Hepatocyte (in vitro differentiated cells and primary cell): Measurements from ENCODE around the gene TRRAP.

GRCh38 chr7:95606045-95606277 lies 9.6 kb upstream of the PDK4 start:
- RAMPAGE, long total RNA: no peak
- RRBS: no CpG with 5 or more reads among the region's 5 CpGs

DNA sequence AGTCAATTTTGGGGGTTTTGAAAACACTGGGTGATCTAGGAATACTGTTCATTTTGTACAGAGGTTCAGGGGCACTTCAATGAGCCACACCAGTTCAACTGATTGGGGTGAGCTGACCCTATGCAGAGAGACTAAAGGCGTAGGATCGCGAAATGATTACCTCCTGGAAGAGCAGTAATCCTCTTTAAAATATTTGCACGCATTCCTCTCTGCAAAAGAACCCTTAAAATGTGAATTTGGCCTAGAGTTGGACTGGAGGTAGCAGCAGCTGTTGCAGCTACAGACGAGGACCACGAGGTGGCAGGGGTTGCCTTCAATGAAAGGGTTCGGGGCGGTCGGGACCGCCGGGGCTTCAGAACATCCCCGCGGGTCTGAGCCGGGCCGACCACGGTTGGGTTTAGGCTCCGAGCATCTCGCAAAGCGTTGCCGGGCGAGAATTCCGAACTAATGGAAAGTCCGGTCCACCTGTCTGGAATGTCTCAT lies 246.5 kb downstream of the SLC25A13 start:
- RAMPAGE, long total RNA: no peak
- RRBS: 2% methylated on average over 7 of the region's 23 CpGs

DNA sequence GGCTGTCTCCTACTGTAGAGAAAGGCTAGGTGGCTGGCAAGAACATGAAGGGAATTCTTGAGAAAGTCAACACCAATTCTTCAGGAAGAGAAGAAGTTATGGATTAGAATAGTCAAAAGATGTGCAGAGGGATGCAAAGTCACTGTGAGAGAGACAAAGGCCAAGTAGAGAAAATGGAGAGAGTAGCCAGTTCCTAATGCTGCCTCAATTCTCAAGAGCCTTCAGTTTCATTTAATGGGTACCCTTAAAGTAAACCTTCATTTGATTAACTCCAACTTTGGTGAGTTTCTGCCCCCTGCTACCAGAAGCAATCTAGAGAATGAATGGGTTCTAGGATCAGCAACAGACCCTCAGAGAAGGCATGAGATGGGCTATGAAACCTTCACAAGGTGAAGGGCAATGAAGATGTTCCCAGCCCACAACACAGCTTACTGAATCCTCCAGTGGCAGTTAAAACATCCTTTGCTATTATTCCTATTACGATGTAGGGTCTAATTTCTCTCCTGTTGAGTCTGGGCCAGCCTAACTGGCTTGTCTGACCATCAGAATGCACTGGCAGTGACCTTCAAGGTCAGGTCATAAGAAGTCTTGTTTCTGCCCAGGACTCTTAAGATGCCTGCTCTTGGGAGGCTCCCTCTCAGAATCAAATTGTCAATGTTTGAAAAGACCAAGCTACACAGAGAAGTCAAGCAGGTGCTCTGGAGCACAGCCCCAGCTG lies 159.1 kb downstream of the SLC25A13 start:
- RAMPAGE, long total RNA: no peak
- RRBS: no CpG with 5 or more reads among the region's 1 CpG

DNA sequence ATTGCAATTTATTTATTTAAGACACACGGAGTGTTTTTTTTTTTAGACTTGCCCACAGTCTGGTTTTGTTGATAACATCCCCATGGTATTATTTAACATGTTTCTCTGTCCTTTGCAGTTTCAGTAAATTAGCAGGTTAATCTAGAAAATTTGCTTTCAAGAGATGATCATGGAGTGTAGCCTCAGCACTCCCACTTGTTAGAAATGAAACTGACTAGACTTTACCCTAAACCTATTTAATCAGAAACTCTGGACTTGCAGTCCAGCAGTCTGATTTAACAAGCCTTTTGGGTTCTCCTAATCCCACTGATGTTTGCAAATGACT lies 55.4 kb upstream of the SLC25A13 start:
- RAMPAGE, long total RNA: no peak
- RRBS: no CpG with 5 or more reads among the region's 1 CpG

DNA sequence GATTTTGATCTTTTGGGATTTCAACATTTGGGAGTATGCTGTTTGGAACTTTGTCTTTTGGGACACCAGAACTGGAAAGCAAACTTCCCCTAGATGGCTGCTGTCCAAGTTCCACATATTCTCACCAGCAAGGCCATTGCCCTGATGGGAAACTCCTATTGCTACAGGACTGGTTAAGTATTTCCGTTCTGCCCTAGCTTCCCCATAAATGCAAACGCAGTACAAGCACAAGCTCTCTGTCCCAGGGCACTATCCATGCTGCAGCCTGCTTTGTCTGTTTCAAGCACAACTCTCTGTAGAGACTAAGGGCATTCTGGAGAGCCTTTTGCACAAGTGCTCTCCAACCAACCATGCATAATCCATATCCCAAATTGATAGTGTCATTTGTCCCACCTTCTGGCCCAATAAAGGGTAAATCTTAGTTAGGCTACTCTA lies 79.4 kb upstream of the SLC25A13 start:
- RAMPAGE, long total RNA: no peak
- RRBS: no CpG with 5 or more reads among the region's 2 CpGs

DNA sequence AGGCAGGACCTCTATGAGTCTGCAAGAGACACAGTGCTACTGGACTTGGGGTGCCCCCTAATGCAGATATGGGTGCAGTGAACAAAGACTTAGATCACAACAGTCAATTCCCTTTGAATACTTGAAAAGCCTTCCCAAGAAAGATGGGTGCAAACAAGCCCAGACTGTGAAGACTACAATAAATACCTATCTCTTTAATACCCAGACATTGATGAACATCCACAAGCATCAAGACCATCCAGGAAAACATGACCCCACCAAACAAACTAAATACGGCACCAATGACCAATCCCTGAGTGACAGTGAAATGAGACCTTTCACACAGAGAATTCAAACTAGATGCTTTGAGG lies 129.0 kb upstream of the DLX6 start:
- RAMPAGE, long total RNA: no peak
- RRBS: no CpG with 5 or more reads among the region's 1 CpG

- RAMPAGE, long total RNA: no peak
- RRBS: no CpG with 5 or more reads among the region's 16 CpGs
These were observed 6.0 kb downstream of the DLX5 start for GRCh38 chr7:97018741-97018940.

- RAMPAGE, long total RNA: no peak
These were observed 293 bp upstream of the LMTK2 start for GRCh38 chr7:98106527-98106611.

DNA sequence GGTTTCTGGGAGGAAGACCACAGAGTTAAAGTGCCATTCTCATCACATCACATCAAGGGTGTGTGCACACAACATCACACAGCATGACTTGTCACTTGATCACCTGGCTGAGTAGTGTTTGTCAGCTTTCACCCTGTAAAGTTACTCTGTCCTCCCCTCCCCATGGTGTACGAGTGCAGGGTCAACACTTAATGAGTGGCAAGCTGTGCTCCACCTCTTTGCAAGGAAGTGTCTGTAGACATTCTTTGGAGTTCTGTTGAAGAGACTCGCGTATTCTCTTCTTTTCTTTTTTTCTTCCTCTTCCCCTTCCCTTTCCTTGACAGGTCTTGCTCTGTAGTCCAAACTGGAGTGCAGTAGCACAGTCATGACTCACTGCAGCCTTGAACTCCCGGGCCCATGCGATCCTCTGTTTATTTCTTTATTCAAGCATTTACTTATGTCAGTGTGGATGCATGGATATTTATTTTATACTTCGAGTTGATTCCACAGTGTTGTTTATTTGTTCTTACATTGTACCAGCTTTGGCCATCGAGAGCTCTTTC lies 10.4 kb downstream of the LMTK2 start:
- RAMPAGE, long total RNA: no peak
- RRBS: no CpG with 5 or more reads among the region's 7 CpGs

GRCh38 chr7:98137622-98138131 lies 31.0 kb downstream of the LMTK2 start:
- RAMPAGE, long total RNA: no peak
- RRBS: no CpG with 5 or more reads among the region's 5 CpGs

- RAMPAGE, long total RNA: no peak
- RRBS: no CpG with 5 or more reads among the region's 17 CpGs
These were observed 36.2 kb upstream of the BHLHA15 start for GRCh38 chr7:98174890-98175606.

- RAMPAGE, long total RNA: no peak
- RRBS: no CpG with 5 or more reads among the region's 14 CpGs
These were observed 8.7 kb upstream of the BHLHA15 start for GRCh38 chr7:98202336-98203090.

DNA sequence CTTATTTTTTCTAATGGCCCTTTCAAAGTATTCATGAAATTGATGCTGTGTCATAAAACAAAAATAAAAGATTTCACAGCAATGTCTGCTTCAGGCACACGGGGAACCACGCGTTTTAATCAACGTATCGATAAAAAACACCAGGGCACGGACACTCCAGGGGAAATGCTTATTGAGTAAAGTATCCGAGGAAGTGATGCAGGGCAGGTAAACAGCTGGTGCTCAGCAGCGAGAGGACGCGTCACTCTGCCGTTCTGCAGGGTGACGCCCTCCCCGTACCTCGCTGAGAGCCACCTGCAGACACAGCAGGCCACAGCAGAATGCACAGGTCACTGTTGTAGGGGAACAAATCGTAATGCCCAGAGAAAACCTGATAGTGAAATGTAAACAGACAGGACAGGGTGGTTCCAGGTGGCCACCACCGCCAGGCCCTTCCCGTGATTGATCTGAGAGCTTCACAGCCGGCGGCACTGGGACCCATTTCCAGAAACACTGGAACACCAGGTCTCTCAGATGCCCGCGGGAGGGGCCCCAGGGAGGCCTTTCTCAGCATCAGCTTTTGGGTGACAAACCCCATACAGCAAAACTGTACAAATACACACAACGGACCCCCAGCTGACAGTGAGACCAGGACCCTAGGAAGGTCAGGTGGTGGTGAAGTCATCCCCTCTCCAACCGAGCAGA lies 4.3 kb downstream of the BHLHA15 start:
- RAMPAGE, long total RNA: no peak
- RRBS: no CpG with 5 or more reads among the region's 23 CpGs

GRCh38 chr7:98234772-98235147 lies 17.3 kb downstream of the TECPR1 start:
- RAMPAGE, long total RNA: no peak
- RRBS: no CpG with 5 or more reads among the region's 3 CpGs

- RAMPAGE, long total RNA: no peak
- RRBS: no CpG with 5 or more reads among the region's 24 CpGs
These were observed 19.5 kb downstream of the BRI3 start for GRCh38 chr7:98300821-98301582.

DNA sequence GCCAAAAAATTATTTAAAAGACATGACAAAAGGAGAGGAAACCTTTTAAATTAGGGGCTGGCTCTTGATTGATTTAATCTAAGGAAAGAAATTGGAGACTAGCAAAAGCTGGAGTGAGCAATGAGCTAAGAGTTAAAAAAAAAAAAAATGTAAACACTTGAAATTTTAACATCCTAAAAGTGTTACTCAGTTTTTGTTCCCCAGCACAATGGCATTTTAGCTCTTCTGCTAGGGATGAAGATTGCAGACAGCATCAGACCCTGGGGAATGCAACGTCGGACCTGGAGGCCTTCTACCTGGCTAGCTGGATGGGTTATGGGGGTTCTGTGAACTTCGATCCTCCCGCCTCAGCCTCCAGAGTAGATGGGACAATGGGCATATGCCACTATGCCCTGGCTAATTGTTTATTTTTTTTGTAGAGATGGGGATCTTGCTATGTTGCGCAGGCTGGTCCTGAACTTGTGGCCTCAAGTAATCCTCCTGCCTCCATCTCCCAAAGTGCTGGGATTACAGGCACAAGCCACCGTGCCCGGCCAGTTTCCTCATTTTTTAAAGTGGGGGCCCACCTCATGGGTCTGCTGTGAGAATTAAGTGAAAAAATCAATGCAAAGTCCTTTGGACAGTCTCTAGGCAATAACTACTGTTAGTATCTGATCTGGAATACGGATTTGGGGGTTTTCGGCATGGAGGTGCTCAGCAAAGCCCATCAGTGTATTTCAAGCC lies 23.9 kb downstream of the BRI3 start:
- RAMPAGE, long total RNA: no peak
- RRBS: no CpG with 5 or more reads among the region's 9 CpGs

GRCh38 chr7:98642053-98642752 lies 25.1 kb downstream of the NPTX2 start:
- RAMPAGE, long total RNA: no peak
- RRBS: no CpG with 5 or more reads among the region's 13 CpGs

GRCh38 chr7:98771965-98772577 lies 97.7 kb downstream of the TMEM130 start:
- RAMPAGE, long total RNA: no peak
- RRBS: no CpG with 5 or more reads among the region's 20 CpGs

- RAMPAGE, long total RNA: no peak
- RRBS: no CpG with 5 or more reads among the region's 8 CpGs
These were observed 67.7 kb downstream of the TMEM130 start for GRCh38 chr7:98801793-98802758.

DNA sequence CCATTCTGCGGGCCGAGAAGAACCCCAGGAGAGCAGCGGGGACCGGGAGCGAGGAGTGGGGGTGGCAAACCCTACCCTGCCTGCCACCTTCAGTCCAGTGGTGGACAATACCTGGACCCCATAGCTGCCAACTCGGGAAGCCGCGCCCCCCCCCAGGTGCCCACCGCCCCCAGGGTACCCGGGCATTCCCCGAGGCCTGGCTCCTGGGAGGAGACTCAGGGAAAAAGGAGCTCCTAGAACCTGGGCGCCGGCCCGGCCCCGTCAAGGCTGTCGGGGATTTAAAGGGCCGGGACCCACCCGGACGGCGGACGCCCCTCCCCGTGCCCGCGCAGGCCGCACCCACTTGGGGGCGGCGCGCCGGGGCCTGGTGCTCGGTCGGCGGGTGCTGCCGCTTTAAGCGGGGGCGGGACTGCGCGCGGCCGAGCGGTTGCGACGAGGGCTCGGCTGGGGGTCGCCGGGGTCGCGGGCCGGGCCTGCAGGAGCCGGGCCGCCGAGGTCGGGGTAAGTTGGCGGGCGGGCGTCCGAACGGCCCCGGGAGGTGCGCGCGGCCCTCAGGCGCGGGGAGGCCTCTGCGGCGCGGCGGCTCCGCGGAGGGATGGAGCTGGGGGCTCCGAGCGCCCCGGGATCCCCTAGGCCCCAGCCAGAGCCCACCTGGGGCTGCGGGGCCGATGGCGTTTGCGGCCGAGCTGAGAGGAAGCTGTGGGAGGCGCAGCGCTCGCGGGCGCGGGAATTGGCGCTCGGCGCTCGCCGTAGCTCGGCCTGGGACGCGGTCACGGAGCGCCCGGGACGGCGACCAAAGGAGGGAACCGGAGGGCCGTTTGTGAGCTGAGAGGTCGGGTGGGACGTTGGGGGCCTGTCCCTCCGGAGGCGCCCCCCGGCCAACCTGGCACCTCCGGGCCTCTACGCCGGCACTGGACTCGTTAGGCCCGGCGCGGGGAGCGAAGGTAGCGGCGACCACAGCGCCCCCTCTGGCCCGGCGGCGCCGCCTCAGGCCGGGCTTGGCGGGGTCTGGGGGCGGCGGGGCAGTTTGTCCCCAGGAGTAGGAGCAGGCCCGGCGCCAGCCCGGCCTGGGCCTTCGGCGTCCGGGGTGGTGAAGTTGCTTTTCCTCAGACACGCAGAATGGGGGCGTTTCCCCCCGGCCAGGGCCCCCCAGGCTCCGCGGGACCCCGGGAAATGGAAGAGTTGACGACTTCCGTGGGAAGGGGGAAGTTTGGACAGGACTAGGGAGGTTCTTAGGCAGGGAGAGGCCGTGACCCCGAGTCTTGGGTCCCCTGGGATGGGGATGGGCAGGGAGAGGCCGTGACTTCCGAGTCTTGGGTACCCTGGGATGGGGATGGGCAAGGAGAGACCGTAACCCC lies at the start of gene TRRAP:
TSS of gene TRRAP (plus strand) at position 396 of the 1,358 bp plus-strand sequence.
- RAMPAGE, long total RNA: no peak
- RRBS: 3% methylated on average over 68 of the region's 141 CpGs